ENCODE measurements around a stretch of chr2.

GRCh38 chr2:37798642-37798919 lies 126.5 kb upstream of the RMDN2 start:
- PRO-cap, result no peak
- RAMPAGE, long total RNA, result no peak

DNA sequence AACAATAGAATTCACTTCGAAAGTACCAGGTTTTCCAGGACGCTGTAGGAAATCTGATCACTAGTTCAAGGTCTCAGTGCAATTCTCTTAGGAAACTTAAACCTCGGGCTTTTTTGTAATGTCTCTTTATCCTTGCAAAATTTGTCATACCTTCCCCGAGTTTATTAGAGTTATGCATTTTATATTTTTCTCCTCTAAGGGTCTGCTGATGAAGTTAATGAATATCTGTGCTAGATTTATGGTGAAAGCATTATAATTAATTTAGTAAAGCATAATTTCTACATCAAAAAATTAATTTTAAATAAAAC lies 869 bp downstream of the RMDN2 start:
- PRO-cap, result no peak
- RAMPAGE, long total RNA, result no peak

GRCh38 chr2:38085907-38086401 lies 10.0 kb upstream of the CYP1B1 start:
- PRO-cap, result no peak
- RAMPAGE, long total RNA, result no peak

GRCh38 chr2:38095777-38096912 lies 20.2 kb upstream of the CYP1B1 start:
- PRO-cap, result no peak
- RAMPAGE, long total RNA, result no peak

- PRO-cap, result unidirectional peak, plus-strand start at chr2:38106750
- RAMPAGE, long total RNA, result no peak
These were observed 30.7 kb upstream of the CYP1B1 start for GRCh38 chr2:38106393-38107331.

- PRO-cap, result unidirectional peak, minus-strand start at chr2:38146668; unidirectional peak, minus-strand start at chr2:38146992
- RAMPAGE, long total RNA, result no peak
These were observed 70.6 kb upstream of the CYP1B1 start for GRCh38 chr2:38146147-38147361.

GRCh38 chr2:38346318-38346734 lies 30.7 kb downstream of the ATL2 start:
- PRO-cap, result no peak
- RAMPAGE, long total RNA, result no peak

- PRO-cap, result no peak
- RAMPAGE, long total RNA, result no peak
These were observed 29.8 kb downstream of the ATL2 start for GRCh38 chr2:38347198-38347682.

DNA sequence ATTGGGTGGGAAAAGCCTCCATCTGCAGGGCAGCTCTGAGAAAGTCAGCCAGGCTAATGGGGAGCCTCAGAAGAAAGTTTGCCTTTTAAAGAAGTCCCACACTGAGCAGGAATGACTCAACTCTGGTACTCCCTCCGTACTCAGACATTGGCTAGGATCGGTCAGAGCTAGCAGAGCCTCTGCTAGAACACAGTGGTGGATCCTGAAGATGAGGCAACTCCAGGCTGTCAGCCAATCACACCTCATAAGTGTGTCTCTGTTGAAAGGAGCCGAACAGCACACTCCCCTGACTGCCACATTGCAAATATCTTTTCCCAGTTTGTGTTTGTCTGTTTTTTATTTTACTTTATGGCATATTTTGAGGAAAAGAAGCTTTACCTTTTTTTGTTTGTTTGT lies 96.9 kb downstream of the HNRNPLL start:
- PRO-cap, result bidirectional peak, plus-strand start at position 147 of the sequence, minus-strand start at position 58 of the sequence
- RAMPAGE, long total RNA, result no peak

DNA sequence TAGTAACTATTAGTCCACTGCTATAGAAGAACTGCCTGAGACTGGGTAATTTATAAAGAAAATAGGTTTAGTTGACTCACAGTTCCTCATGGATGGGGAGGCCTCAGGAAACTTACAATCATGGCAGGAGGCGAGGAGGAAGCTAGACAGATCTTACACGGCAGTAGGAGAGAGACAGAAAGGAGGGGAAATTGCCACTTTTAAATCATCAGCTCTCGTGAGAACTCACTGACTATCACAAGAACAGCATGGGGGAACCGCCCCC lies 5.3 kb downstream of the GALM start:
- PRO-cap, result no peak
- RAMPAGE, long total RNA, result no peak

DNA sequence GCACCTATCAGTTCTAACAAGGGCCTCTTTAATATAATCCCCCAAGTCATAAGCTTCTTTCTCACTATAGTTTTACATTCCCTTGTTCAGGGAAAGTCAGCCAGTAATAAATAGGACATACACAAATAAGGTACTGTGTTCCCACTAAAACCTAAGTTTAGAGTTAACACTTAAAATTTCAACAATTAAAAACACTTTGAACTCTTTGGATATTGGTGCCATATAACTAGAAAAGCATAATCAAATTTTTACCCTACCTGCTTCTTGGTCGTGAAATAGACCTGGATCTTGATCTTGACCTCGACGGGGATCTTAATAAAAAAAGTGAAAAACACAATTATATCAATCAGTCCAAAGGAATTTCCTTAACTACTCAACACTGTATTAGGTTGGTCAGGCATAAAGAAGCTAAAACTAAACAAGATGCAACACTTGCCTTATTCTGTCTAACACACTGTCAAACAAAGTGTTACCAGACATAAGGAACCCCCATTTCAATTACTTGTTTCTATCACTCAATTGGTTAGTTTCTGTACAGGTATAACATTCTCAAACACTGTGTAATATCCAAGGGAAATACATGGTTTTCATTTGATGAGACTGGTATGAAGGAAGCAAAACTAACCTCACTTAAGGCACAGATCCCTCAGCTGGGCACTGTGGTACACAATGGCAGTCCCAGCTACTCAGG lies 4.6 kb downstream of the SRSF7 start:
- PRO-cap, result no peak
- RAMPAGE, long total RNA, result no peak

- PRO-cap, result no peak
- RAMPAGE, long total RNA, result no peak
These were observed 2.1 kb downstream of the SRSF7 start for GRCh38 chr2:38748749-38749768.

GRCh38 chr2:38750263-38750796 lies 831 bp downstream of the SRSF7 start:
- PRO-cap, result bidirectional peak, plus-strand start at chr2:38750541, minus-strand start at chr2:38750623
- RAMPAGE, long total RNA, result no peak

- PRO-cap, result no peak
- RAMPAGE, long total RNA, result no peak
These were observed 70.6 kb downstream of the ARHGEF33 start for GRCh38 chr2:38960279-38960720.

DNA sequence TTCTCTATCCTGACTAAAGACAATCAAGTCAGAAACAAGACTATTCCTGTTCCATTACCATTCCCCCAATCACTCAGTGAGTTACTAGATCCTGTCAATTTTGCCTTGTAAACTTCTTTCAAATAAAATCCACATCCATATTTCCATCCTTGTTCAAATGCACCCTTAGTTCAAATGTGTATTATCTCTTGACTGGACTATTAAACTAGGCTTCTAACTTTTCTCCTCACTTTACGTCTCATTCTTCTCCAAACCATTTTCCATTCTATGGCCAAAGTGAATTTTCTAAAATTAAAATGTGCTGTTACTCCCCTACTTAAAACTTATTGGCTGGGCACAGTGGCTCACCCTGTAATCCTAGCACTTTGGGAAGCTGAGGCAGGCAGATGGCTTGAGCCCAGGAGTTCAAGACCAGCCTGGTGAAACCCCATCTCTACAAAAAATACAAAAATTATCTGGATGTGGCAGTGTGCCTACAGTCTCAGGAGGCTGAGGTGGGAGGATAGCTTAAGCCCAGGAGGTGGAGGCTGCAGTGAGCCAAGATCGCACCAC lies 4.5 kb downstream of the SOS1 start:
- PRO-cap, result no peak
- RAMPAGE, long total RNA, result no peak

- PRO-cap, result no peak
- RAMPAGE, long total RNA, result no peak
These were observed 129.4 kb upstream of the SOS1 start for GRCh38 chr2:39250051-39250913.

GRCh38 chr2:39321678-39322763 lies 115.1 kb downstream of the MAP4K3 start:
- PRO-cap, result no peak
- RAMPAGE, long total RNA, result no peak

- PRO-cap, result unidirectional peak, minus-strand start at chr2:39469985
- RAMPAGE, long total RNA, result no peak
These were observed 32.7 kb upstream of the MAP4K3 start for GRCh38 chr2:39469705-39470363.

GRCh38 chr2:39510124-39510439 lies 73.0 kb upstream of the MAP4K3 start:
- PRO-cap, result no peak
- RAMPAGE, long total RNA, result no peak

DNA sequence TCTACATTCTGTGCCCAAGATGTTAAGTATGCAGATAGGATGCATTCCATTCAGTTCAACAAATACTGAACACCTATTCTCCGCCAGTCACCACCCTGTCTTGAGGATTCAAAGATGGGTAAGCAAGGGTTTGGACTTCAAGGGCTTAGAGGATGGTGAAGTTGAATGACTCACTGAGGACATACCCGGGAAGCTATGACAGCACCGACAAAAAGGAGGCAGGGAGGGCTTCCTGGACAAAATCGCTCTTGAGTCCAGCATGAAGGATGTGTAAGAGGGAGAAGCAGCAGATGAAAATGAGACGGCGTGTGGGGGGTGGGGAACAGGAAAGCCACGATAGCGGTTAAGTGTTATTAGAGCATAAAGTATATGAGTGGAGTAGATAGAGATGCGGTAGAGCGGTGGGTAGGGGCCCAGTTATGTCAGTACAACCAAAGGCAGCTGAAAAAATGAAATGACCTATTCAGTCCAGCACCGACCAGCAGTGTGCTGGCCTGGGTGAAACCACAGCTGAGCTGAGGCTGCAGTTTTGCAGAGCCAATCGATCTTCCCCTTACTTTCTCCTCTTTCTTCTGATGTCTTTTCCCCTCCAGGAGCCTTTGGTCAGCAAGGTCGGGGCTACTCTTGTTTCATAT lies 1.8 kb upstream of the THUMPD2 start:
- PRO-cap, result no peak
- RAMPAGE, long total RNA, result no peak